Rectum (tissue), 1 donor: ENCODE measurements around the genes TRIP6 and IFT22.

GRCh38 chr7:100677681-100678066 is 4.1 kb downstream of the GNB2 start:
- PRO-cap: no peak

DNA sequence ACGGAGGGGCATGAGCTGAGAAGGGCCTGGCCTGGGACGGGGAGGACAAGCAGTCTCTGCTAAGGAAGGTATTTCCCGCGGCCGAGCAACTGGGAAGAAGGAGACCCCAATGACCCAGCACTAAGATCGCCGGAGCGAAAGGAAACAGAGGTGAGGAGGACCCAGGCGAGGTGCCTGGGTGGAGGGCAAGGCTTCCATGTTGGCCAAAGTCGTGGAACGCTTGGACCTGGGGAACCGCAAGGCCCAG is 776 bp downstream of the GIGYF1 start:
- PRO-cap: no peak

DNA sequence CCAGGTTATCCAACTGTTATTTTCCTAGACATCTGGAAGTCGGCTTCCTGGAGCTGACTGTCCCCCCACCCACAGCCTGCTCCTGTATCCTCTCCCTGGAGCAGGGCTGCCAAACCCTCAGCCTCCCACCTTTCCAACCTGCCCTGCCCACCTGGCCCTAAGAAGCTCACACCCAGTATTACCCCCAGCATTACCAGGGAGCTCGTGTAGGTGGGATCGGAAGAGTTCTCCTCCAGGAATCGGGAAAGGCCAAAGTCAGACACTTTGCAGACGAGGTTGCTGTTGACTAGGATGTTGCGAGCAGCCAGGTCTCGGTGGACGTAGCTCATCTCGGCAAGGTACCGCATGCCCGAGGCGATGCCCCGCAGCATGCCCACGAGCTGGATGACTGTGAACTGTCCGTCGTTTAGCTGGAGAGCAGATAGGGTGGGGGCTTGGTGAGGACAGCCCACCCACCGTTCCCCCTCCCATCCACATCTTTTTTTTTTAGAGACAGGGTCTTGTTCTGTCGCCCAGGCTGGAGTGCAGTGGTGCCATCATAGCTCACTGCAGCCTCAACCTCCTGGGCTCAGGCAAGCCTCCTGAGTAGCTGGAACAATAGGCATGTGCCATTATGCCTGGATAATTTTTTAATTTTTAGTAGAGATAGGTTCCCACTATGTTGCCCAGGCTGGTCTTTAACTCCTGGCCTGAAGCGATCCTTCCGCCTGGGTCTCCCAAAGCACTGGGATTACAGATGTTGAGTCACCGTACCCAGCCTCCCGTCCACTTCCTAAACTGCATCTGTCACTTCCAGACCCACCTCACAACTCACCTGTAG is 19.9 kb downstream of the EPHB4 start:
- PRO-cap: no peak

DNA sequence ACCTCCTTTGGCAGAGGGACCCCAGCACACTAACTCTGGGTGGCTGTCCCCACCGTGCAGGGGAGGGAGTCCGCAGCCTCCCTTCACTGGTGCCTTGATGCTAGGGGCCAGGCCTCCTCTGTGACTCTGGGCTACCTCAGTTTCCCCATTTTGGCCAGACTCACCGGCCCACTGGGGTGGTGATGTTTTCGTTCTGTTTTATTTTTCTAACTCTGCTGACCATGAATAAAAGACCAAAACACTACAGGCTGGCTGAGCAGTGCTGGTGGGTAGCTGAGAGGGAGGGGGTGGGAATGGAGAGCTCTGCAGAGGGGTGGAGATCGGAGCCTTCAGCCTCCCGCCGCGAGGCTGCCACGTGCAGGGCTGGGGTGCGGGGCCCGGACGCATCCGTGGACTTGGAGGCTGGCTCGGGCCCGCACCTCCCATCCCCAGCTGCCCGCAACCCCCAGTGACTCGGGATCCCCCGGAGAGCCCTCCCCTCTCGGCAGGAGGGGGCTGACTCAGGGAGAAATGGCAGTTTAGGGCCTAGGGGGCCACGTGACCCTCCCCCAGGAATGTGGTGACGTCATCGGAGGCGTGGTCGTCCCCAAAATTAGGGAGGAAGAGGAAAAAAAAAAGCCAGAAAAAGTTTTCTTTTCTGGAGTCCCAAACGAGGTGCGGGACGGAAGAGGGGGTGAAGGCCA is at the start of gene TRIP6:
Gene TRIP6 (plus strand): TSS at position 621 of the 683 bp plus-strand sequence.
- PRO-cap: bidirectional peak, plus-strand start at position 393 of the sequence, minus-strand start at position 357 of the sequence; bidirectional peak, plus-strand start at position 642 of the sequence, minus-strand start at position 450 of the sequence

GRCh38 chr7:100881883-100882877 is 7.3 kb downstream of the SRRT start:
- PRO-cap: no peak

DNA sequence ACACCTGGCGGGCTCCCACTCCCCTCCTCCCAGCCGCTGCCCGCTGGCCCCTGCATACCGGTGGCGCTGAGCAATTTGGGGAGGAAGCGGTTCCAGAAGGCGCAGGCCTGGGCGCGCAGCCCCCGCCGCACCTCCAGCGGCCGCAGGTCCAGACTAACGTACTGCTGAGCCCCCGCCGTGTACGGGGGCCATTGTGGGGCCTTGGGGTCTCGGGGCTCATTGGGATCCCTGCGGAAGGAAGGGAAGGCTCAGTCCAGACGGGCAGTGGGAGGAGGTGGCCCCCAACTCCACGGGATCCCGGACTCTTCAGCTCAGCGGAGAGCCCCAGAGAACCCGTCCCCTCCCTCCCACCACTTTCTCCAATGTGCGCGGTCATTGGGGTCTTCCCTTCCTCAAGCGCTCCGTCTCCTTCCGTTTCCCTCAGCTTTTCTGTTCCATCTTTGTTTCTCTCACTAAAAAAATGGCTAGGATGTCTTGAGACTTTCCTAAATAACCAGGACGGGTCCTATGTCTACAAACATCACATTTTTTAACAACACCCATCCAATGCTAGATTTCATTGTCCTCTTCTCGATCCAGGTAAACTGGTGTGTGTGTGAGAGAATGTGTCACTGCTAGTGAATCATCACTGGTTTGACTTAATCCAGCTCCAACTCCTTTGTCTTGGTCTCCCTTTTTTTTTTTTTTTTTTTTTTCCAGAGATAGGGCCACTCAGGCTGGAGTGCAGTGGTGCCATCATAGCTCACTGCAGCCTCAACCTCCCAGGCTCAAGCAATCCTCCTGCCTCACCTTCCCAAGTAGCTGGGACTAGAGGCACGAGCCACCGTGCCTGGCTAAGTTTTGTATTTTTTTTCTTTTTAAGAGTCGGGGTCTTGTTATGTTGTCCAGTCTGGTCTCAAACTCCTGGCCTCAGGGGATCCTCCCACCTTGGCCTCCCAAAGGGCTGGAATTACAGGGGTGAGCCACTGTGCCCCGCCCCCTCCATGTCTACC is 1.9 kb upstream of the UFSP1 start:
- PRO-cap: no peak

- PRO-cap: unidirectional peak, plus-strand start at chr7:100902295
Measured at GRCh38 chr7:100901994-100902547, 6.4 kb upstream of the ACHE start.

DNA sequence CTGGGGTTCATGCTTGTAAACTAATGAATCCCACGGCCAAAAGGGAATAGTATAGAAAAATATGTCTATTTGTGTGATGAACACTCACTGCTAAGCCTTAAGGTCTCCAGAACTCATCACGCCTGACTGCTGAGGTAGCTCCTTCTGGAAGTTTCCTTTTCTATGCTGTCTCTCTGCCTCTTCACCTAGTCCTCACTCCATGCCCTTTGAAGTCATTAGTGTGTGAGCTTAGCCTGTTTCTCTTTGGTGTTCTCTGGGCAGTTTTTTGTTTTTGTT is 1.3 kb downstream of the MUC3A start:
- PRO-cap: no peak

- PRO-cap: no peak
Measured at GRCh38 chr7:101144026-101144666, 10.1 kb upstream of the AP1S1 start.

GRCh38 chr7:101201670-101202719 is 1.2 kb upstream of the MOGAT3 start:
- PRO-cap: bidirectional peak, plus-strand start at chr7:101201818, minus-strand start at chr7:101201739; bidirectional peak, plus-strand start at chr7:101202194, minus-strand start at chr7:101202014; unidirectional peak, minus-strand start at chr7:101202263

GRCh38 chr7:101321123-101322010 is at the start of gene IFT22:
Gene IFT22 (minus strand): TSS chr7:101321812.
- PRO-cap: bidirectional peak, plus-strand start at chr7:101321835, minus-strand start at chr7:101321790

- PRO-cap: bidirectional peak, plus-strand start at chr7:101702656, minus-strand start at chr7:101702452
Measured at GRCh38 chr7:101702346-101702801, 73.3 kb upstream of the MYL10 start.

GRCh38 chr7:101717677-101718403 is 88.7 kb upstream of the MYL10 start:
- PRO-cap: unidirectional peak, plus-strand start at chr7:101717899

- PRO-cap: unidirectional peak, plus-strand start at chr7:101769429
Measured at GRCh38 chr7:101769296-101769683, 48.1 kb upstream of the CUX1 start.

DNA sequence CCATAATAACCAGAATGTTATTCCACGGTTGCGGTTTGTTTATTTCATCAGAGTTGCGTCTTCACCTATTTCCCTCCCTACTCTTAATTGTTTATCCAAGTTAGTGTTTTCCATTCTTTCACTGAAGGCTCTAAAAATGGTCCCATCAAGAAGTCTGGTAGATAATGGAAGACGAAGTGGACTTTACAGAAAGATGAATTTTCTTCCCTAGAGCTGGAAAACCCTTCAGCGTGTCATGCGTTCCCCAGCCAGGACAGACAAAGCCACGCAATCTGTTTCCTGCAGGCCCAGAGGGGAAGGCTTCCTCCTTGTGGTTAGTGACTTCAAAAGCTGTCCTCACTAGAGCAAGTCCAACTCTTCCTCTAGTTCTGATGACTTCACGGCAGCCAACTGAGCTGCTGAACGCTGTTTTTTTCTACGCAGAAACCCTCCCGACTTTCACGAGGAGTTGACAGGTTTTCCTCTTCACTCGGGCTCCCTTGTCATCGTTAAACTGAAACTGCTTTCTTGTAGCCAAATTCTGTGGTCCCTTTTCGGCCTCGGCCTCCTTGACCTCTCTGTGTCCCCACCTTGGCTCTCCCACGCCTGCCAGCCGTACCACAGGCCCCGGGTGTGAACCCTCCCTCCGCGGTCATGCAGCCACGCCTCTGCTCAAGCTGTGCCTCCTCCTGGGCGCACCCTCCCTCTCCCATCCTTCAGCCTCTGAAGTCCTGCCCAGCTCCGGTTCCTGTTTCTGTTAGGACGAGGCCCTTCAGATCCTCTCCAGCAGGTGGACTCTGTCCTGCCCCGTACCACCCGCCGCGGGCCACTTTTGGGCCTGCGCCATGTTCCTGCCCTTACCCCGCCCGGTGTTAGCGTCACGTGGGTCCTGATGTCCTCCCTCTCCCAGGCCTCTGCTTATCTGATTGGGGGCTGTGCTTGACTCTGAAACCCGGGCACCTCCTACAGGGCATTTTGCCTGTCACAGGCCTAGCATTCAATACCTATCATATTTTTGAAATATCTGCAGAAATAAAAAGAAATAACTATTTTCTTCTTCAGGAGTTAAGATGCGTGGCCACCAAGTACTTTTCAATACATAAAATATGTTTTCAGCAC is 39.2 kb downstream of the CUX1 start:
- PRO-cap: bidirectional peak, plus-strand start at position 374 of the sequence, minus-strand start at position 259 of the sequence; bidirectional peak, plus-strand start at position 754 of the sequence, minus-strand start at position 704 of the sequence; unidirectional peak, minus-strand start at position 847 of the sequence

- PRO-cap: no peak
Measured at GRCh38 chr7:101912701-101912900, 95.2 kb downstream of the CUX1 start.

DNA sequence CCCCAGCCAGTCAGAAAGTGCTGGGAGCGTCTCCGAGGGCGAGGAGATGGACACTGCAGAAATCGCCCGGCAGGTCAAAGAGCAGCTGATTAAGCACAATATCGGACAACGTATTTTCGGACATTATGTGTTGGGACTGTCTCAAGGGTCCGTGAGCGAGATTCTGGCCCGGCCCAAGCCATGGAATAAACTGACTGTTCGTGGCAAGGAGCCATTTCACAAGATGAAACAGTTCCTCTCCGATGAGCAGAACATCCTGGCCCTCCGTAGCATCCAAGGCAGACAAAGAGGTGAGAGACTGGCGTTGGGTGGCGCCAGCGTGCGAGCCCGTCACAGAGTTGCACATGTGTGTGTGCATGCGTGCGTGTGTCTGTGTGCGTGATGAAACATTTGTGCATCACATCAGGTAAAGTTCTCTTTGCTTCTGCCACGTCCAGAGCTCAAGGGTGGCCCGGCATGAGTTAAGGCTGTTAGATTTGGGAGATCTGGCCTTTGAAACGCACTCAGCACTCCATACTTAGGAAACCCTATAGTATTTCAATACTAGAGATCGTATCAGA is 89.6 kb upstream of the SH2B2 start:
- PRO-cap: no peak

DNA sequence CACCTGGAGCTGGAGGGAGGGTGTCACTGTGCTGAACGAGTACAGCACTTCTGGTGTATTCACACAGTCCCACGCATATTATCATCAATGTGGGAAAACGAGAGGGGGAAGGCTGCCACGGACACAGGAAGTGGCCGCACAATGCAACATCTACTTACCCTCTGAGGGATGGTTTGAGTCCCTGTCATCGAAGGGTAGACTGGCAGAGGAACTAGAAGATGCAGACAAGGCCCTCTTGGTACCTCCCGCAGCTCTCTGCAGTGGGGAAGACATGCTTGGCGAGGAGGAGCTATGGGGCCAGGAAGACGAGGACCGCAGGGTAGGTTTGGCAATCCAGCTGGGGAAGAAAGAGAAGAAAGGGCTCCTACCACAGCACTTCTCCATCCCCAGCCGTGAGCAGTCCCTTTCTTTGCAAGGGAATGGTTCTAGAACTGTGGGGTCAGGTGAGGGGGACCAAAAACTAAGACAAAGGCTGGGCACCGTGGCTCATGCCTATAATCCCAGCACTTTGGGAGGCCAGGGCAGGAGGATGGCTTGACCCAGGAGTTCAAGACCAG is 26.9 kb downstream of the SPDYE6 start:
- PRO-cap: no peak

DNA sequence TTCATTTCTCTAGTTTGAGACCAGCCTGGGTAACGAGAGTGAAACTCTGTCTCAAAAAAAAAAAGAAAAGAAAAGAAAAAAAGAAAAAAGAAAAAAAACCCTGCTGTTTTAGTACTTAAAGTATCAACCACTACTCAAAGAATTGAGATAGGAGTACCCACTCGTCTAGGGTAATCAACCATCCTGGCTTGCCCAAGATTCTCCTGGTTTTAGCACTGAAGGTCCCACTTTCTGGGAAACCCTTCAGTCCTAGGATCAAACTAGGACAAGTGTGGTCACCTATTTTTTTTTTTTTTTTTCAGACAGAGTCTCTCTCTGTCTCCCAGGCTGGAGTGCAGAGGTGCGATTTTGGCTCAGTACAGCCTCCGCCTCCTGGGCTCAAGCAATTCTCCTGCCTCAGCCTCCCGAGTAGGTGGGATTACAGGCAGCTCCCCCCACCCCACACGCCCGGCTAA is 6.1 kb upstream of the PRKRIP1 start:
- PRO-cap: no peak

GRCh38 chr7:102425456-102426206 is 7.7 kb upstream of the ORAI2 start:
- PRO-cap: unidirectional peak, plus-strand start at chr7:102425805; unidirectional peak, plus-strand start at chr7:102425829; bidirectional peak, plus-strand start at chr7:102426007, minus-strand start at chr7:102425883